ENCODE measurements around a stretch of chr4.

GRCh38 chr4:87892213-87892790, 59.5 kb downstream of the MEPE start:
- PRO-cap: no peak

GRCh38 chr4:87912450-87913127, 62.9 kb upstream of the SPP1 start:
- PRO-cap: unidirectional peak, minus-strand start at chr4:87912654

GRCh38 chr4:88027461-88028016, 20.1 kb downstream of the PKD2 start:
- PRO-cap: no peak

- PRO-cap: no peak
Observed at GRCh38 chr4:88286967-88287345, 2.6 kb upstream of the PPM1K start.

- PRO-cap: no peak
Observed at GRCh38 chr4:88341035-88341574, 37.5 kb upstream of the HERC6 start.

DNA sequence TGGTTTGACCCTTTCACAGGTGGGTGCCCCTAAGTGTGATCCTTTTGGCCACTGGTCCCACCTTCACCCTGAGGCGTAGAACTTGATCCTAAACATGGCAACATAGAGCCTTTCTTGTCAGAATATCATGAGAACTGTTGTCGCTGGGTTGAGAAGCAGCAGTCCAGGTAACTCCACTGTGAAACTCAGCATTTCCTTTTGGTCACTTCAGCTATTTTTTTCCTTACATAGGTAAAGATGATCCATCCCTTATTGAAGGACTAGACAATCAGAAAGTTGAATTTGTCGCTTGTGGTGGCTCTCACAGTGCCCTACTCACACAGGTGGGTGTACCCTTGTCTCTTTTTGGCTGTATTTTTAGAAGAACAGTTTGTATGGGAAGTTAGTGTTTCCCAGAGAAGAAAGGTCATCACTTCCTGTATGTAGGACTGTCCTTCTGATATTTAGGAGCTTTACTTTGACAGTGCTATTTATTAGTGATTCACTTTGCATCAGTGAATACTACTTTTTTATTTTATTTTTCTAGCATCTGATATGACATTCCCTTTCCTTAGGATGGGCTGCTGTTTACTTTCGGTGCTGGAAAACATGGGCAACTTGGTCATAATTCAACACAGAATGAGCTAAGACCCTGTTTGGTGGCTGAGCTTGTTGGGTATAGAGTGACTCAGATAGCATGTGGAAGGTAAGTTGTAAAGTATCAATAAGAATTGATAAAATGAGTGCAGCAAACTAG, 6.5 kb downstream of the HERC5 start:
- PRO-cap: no peak

- PRO-cap: no peak
Observed at GRCh38 chr4:88574612-88575077, 17.6 kb upstream of the HERC3 start.

DNA sequence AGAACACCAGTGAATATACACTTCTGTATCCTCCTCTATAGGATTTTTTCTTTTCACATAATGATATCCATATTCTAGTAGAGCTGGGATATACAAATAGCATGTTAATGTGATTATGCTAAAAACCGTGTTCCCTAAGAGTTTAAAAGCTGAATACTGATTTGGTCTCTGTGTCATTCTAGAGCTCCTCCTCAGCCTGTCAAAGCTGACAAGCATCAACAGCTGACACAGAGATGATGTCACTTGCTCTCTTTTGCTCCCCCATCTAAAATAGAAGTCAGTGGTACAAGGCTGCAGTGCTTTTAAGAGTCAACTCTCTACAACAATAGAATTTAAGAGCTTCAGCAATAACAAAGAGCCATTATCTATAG, 17.1 kb upstream of the HERC3 start:
- PRO-cap: no peak

- PRO-cap: bidirectional peak, plus-strand start at chr4:88737435, minus-strand start at chr4:88737338; bidirectional peak, plus-strand start at chr4:88737755, minus-strand start at chr4:88737572
Observed at GRCh38 chr4:88737123-88738109, 39.8 kb upstream of the NAP1L5 start.

DNA sequence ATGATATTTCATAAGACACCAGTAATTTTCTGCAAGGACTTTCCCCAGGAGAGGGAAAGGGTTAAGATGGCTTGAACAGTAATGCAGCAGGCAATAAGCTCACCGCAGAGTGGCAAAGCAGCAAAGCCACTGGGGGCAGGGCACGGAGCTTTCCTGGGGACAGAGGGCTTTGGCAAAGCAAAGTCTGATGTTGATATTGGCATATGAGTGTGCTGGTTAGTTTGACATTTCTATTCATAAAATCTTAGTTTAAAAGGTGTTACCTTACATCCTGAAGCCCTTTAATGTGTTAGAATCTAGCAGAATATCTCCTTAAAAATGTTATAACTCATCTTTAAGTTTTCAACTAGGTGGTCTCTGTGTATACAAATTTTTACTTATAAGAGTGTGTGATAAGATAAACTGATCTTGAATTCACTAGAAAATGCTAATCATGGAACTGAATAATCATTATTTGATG, 55.2 kb upstream of the NAP1L5 start:
- PRO-cap: no peak

DNA sequence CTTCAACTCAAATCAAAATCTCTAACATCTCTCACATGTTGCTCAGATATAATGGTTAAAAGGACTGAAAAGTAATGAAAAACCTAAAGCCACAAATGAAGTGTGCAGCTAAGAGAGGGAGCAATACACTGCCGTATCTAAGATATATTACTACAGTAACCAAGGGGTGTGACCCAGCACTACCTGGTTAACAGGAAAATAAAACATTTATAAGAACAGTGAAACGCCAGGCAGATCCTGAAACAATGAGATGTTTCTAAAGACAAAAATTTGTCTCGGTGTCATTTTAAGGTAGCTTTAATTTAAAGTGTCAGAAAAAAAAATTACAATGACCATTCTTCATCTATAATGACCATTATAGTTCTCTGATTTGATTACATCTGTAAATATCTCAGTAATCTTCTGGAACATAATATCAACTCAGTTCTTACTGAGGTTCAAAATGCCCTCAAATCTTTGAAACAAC, 27.2 kb downstream of the FAM13A start:
- PRO-cap: no peak

DNA sequence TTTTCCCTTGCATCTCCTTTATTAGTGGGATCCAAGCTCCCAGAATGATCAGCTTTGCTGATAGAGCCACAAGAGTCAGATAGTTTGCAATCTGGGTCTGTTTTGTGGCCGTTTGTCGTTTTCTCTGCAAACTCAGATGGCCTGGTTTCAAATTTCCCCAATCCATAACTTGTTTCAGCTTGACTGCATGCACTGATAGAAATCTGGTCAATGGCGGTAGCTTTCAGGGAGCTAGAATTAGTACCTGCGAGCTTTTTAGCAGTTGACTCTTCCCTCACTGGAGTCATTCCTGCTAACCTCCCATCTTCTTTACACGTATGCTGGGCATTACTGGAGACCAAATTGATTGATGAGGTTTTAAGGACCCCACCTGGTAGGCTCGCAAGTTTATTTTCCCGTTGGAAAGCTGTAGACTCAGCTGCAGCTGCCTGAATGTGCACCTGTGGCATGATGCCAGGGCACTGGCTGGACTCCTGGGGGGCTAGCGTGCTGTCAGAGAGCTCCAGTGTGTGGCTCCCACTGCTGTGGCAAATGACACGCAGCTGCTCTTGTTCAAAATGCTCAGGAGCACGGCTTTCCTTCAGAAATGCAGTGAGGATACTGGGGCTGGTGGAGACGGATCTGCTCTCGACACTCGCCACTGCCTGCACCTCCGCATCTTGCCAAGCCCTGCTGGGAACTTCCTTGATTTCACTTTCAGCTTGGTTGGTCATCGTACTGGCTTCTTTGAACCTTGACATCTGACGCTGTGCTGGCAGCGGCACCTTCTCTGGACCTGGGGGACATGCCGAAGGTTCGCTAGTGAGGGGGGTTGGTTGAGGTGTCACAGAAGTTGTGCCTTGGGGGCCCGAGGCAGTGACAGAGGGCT, 58.9 kb downstream of the GPRIN3 start:
- PRO-cap: no peak

GRCh38 chr4:89249366-89249611, 58.3 kb downstream of the GPRIN3 start:
- PRO-cap: no peak

- PRO-cap: no peak
Observed at GRCh38 chr4:89284453-89285201, 23.0 kb downstream of the GPRIN3 start.

- PRO-cap: no peak
Observed at GRCh38 chr4:89304869-89305712, 2.5 kb downstream of the GPRIN3 start.

GRCh38 chr4:89681042-89681699, 155.8 kb downstream of the SNCA start:
- PRO-cap: no peak

GRCh38 chr4:89835950-89836732, 820 bp downstream of the SNCA start:
- PRO-cap: no peak

GRCh38 chr4:92274514-92275287, 29.1 kb upstream of the GRID2 start:
- PRO-cap: no peak

DNA sequence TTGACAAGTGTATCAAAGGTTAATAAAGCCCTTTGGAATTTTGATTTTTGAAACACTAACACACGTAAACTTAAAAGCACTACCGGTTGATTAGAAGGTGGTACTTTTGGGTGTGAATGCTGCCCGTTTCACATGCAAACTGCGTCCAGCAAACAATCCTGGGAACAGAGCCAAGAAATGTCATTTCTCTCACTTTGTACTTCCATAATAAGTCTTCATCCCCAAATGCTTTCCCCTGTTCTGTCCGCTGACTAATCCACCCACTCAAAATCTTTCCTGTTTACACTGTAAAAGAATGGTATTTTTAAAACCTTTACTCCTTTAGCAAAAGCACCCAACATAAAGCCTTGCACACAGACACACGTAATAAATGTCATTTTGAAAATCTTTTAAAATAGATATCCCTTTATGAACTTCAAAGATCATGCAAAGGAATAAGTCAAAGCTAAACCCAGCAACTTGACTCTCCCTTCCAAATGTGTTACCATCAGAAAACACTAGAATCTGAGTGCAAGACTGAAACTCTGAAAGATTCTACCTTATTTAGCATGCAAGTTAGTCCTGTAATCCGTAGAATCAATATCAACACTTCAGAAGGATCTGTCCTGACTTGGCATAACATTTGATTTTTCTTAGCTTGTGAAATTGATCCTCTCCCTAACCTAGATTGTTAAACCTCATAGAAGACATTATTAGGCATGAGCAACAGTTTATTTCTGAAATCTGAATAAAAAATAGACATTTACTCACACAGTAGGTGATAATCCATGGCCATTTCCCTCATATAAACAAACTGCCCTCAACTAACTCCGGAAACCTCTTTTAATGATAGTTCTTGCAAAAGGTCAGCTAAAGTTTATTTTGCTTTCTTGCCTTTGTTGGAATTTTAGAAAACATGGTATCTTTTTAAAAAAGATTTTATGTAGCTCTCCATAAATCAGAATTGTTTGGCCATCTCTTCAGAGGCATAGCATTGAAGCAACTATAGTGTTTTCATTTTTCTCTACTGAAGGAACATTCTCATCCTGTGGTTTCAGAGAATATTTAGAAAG, 38.8 kb upstream of the PDLIM5 start:
- PRO-cap: no peak

DNA sequence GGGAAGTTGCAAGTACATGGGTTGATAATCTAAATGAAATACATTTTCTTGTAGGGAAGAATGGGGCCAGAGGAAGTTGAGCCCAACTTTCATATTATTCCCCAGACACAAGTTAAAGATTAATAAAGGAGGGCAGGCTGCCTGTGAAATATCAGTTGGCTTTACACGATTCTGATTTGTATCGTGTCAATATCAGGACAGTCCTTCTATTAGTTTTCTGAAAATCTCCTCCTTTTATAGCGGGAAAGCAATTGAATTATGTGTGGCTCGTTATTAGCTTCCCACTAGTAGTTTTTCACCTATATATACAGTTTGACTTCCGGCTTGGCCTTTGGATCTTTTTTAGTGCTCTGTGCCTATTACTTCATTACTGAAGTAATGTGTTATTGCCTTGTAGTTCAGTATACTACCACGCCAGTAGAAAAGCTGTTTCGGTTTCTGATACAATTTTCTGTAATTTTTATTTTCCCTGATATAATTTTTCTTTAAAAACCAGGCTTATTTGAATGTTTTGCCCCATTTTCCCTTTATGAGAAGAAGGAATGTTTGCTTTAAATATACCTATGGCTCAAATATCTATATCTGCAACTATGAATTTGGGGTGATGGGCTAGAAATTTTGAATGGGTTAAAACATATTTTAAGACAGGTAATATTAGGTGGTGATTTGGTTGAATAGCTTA, 1.9 kb downstream of the PDLIM5 start:
- PRO-cap: bidirectional peak, plus-strand start at position 174 of the sequence, minus-strand start outside the sequence; bidirectional peak, plus-strand start at position 401 of the sequence, minus-strand start at position 275 of the sequence

All from left lobe of liver (tissue), 1 donor.